H9 (cell line): ENCODE data around the genes GPR179 and ARHGAP23.

GRCh38 chr17:37488651-37489474, 828 bp upstream of the DUSP14 start:
- PRO-cap, result bidirectional peak, plus-strand start at chr17:37488930, minus-strand start at chr17:37488918; bidirectional peak, plus-strand start at chr17:37489142, minus-strand start at chr17:37489031

GRCh38 chr17:37608038-37608319, 1.2 kb downstream of the SYNRG start:
- PRO-cap, result no peak

- PRO-cap, result no peak
These were observed 1.2 kb downstream of the DDX52 start for GRCh38 chr17:37642069-37642468.

DNA sequence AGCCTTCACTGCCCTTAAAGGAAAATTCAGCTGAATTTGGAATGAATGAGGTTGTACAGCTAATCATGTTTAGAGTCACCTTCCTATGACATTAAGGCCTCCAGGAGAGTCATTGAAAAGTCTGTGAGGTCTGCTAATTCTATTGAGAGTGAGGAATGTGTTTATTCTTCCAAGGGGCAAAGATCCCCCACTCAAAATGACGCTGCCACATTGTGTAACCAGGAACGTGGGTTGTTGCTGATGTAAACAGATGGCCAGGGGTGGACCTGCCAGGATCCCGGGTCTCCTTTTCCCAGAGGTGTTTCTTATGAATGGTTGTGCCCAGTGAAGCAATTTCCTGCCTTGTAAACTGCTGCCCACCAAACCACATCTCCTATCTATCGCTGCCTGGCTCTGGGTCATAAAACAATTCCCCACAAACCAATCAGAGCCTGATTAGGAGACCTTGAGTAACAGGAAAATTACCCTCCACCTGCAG, 32.8 kb upstream of the DDX52 start:
- PRO-cap, result no peak

DNA sequence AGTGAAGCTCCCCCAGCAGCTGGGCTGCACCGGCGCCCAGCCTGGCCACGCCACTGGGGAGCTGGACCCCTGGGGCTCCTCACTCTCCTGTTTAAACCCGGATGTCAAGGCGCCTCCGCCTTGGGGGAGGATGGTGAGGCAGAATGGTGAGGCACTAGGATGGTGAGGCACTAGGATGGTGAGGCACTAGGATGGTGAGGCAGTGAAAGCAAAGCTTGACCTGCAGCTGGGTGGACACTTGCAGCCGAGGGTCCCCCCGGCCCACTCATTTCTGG, 867 bp upstream of the HNF1B start:
- PRO-cap, result no peak

DNA sequence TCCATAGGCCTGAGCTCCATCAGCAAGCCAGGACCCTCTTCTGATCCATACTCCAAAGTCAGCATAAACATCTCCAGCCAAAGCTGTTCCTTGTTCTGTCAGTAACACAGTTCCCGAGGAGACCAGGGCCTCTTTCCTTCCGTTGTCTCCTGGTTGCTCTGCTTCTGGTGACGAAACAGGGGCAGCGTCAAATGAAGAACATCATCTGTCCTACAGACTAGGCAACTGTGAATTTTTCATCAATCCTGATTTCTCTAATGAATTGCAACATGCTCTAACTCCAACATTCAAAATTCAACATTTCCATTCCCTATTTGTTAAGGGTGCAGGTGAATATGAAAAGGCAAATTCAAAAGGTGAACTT, 83.9 kb upstream of the HNF1B start:
- PRO-cap, result no peak

DNA sequence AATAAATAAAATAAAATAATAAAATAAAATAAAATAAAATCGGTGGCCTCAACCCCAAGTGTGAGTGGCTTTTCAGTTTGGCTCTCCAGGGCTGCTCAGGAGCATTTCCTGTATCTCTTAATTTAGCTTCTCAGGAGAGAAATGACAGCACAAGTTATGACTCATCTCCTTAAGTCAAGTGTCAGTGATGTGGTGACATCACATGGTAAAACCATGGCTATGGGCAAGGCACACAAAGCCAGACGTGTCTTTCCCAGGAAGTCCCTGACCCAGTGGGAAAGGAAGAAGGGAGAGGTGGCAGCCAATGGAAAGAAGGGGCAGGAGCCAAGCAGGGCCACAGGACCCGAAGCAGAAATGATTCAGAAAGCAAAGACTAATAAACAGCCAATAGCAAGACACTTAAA, 75.1 kb upstream of the TBC1D3K start:
- PRO-cap, result no peak

DNA sequence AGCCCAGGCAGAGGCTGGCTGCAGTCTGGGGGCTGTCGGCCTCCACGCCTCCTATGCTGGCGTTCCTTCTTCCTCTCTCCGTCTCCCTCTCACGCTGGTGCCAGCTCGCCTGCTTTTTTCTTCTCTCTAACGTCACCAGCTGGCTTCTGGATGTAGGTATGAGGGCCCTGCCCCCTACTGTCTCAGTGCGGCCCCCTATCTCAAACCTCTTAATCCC, at the start of gene GPR179:
Gene GPR179, minus strand, starts transcription at position 125 of the 217 bp plus-strand sequence.
- PRO-cap, result no peak

DNA sequence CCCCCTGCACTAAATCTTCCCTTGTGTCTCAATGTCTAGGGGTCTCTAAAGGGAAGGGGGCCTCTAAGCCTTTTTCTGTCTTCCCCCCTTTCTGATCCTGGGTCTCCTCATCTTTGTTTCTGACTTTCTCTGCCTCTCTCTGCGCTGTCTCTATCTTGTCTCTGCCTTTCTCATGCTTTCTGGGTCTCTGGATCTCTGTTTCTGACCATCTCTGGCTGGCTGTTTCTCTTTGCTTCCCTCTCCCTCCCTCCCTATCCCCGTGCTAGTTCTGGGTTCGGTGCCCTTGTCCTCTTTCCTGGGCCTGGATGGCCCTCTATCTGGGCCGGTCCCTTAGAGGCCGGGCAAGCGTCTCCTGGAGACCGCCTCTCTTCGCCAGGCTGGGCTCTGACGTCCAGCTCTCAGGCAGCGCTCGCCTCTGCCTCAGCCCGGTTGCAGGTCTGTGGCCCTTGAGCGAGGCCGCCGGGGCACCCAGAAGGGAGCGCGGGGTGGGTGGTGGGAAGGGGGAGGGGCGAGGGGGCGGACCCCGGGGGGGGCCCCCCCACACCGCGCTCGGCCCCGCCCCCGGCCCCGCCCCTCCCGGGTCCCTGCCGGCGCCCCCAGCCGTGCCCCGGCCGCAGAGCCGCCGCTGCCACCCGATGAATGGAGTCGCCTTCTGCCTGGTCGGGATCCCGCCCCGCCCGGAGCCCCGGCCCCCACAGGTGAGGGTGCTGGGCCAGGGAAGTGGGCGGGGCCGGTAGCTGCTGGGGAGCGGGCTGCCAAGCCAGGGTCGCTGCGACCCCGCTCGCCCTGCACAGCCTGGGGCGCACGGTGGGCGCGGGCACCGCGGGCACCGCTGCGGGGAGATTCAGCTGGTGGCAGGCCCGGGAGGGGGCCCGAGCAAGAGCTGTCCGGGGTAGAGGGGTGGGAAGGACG, at the start of gene ARHGAP23:
Gene ARHGAP23, plus strand, starts transcription at position 614 of the 912 bp plus-strand sequence.
- PRO-cap, result bidirectional peak, plus-strand start at position 616 of the sequence, minus-strand start at position 441 of the sequence

DNA sequence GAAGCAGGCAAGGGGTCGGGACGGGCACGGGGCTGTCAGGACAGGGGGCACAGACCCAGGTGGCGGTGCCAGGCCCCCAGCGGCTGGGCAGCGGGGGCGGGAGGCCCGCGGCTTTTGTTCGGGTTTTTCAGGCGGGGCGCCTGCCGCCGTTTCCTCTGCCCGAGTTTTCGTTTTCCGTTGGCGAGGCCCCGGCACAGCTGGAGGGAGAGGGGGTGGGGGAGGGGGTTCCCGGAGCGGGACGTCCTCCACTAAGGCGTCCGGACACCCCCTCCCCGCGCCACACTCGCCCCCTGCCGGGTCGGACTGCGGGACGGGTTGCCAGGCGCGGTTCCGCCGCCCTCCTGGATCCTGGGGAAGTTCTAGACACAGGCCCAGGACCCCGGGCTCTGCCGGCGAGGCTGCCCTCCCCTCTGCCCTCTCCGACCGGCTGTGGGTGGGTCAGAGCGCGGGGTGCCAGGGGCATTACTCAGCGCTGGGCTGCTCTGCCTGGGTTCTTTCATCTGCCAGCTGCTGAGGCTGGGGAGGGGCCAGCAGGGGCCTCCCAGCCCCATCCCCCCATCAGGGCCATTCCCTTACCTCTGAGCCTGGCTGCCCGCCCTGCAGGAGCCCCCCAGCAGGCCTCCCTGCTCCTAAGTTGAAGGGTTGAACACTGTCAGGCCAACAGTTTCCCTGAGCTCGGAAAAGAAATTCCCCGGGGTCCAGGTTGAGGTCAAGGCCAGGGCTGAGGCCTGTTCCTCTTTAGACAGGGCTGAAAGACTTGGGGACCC, 682 bp downstream of the ARHGAP23 start:
- PRO-cap, result bidirectional peak, plus-strand start at position 280 of the sequence, minus-strand start at position 174 of the sequence; unidirectional peak, minus-strand start at position 431 of the sequence

- PRO-cap, result bidirectional peak, plus-strand start at chr17:38451176, minus-strand start at chr17:38451040; bidirectional peak, plus-strand start at chr17:38451518, minus-strand start at chr17:38451399
These were observed 22.7 kb downstream of the ARHGAP23 start for GRCh38 chr17:38450694-38451585.

- PRO-cap, result no peak
These were observed 35.3 kb downstream of the ARHGAP23 start for GRCh38 chr17:38463403-38464197.

- PRO-cap, result unidirectional peak, minus-strand start at chr17:38573036
These were observed 33.0 kb downstream of the SRCIN1 start for GRCh38 chr17:38572573-38573408.

- PRO-cap, result no peak
These were observed 859 bp downstream of the MLLT6 start for GRCh38 chr17:38705802-38706461.

GRCh38 chr17:38706462-38707301, 1.6 kb downstream of the MLLT6 start:
- PRO-cap, result no peak

- PRO-cap, result no peak
These were observed 1.7 kb downstream of the CISD3 start for GRCh38 chr17:38731795-38732275.

DNA sequence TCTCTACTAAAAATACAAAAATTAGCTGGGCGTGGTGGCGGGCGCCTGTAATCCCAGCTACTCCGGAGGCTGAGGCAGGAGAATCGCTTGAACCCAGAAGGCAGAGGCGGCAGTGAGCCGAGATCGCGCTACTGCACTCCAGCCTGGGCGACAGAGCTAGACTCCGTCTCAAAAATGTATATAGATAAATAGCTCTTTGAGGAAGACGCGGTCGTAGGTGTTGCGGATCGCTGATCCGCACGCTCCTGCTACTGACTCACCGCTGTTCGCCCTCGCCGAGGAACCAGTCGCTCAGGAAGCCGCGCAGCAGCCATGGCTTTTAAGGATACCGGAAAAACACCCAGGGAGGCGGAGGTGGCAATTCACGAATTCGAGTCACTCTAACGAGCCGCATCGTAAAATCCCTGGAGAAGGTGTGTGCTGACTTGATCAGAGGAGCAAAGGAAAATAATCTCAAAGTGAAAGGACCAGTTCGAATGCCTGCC, 1.5 kb upstream of the RPL23 start:
- PRO-cap, result no peak

- PRO-cap, result no peak
These were observed 20.4 kb downstream of the LASP1 start for GRCh38 chr17:38890186-38890814.

GRCh38 chr17:38925194-38926104, 41.8 kb downstream of the FBXO47 start:
- PRO-cap, result unidirectional peak, plus-strand start at chr17:38925573; unidirectional peak, plus-strand start at chr17:38925611; unidirectional peak, minus-strand start at chr17:38925827

DNA sequence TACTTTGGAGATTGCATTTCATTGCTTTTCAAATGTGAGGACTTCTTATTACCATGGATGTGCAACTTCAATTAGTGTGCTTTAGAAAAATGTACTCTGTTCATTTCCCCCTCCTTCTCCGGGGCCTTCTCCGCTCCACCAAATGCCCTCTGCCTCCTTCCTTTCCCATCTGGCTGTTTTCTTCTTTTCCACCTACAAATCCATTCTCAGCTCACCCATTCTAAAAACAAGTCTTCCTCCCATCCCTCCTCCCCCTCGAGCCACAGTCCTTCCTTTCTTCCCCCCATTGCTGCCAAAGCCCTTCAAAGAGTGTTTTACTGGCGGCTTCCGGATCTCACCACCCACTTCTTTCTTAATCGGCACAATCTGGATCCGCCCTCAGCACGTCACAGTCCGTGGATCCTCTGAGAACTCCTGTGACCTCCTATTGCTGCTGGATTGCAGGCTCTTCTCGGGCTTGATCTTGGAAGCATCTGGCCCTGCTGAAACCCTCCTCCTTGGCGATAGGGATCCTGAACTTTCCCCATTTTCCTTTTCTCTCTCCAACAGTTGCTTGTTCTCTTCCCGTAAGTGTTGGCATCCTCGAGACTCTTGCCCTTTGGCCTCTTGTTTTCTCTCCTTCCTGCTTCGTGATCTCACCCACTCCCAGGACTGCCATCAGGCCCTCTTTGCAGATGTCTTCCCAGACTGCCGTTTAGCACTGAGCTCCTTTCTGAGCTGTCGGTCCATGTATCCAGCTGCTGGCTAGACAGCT, 35.9 kb upstream of the FBXO47 start:
- PRO-cap, result no peak